Gastrocnemius medialis (tissue), 3 donors: ENCODE data around the genes CLDN1, CLDN16 and OSTN.

GRCh38 chr3:190305402-190306103, 16.7 kb downstream of the CLDN1 start:
- PRO-cap: no peak
- RAMPAGE, long total RNA, 3 experiments: no peak in any of the 3 experiments

- PRO-cap: no peak
- RAMPAGE, long total RNA, 3 experiments: no peak in any of the 3 experiments
Observed at GRCh38 chr3:190320916-190321522, 1.2 kb downstream of the CLDN1 start.

GRCh38 chr3:190321545-190322835, at the start of gene CLDN1:
Gene CLDN1, minus strand, starts transcription at chr3:190322446.
- PRO-cap: no peak
- RAMPAGE, long total RNA, 3 experiments: no peak in any of the 3 experiments

GRCh38 chr3:190387793-190388176, at the start of gene CLDN16:
Gene CLDN16, plus strand, starts transcription at chr3:190388163.
- PRO-cap: no peak
- RAMPAGE, long total RNA, 3 experiments: no peak in any of the 3 experiments

DNA sequence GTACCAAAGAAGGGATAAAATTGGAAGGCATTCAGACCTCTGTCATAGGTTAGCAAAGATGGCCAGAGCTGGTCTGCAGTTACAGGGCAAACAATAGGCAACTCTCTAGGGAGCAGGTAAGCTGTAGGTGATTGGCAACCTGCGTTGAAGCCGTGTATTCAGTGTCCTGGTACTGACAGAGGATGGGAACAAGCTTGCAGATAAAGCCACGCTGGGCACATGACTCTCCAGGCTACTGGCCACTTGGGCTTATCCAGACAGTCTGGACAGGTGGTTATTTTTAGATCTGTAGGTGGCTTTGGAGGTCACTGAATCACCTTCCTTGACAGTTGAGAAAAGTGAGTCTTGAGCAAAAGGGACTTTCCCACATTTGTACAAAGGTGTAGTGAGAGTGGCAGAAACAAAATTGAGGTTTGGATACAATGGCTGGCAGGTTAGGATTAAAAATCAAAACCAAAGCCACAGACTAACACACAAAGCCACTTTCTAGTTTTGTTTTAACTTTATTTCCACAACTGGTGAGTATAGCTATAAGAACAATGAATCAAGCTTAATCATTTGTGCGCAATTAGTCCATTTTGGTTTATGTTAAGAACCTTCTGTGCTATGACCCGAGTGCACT, 22.3 kb upstream of the IL1RAP start:
- PRO-cap: unidirectional peak, minus-strand start at position 174 of the sequence
- RAMPAGE, long total RNA, 3 experiments: no peak in any of the 3 experiments

- PRO-cap: no peak
- RAMPAGE, long total RNA, 3 experiments: no peak in any of the 3 experiments
Observed at GRCh38 chr3:190574514-190575092, 60.7 kb downstream of the IL1RAP start.

DNA sequence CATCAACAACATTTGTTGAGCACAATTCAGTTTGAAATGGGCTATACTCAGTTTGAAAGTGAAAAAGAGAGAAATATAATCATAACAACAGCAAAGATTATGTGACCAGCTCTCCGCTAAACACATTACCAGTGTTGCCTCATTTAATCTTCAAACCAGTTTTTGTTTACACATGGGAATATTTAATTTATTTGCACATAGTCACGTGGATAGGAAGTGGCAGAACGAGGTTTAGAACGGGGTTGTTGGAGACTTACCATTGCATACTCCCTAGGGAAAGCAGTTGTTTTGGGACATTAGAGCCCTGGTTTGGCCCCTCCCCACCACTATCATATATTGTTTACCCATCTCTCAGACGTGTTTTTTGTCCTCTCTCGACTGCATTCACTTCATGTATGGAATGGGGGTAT, 77.2 kb downstream of the IL1RAP start:
- PRO-cap: no peak
- RAMPAGE, long total RNA, 3 experiments: no peak in any of the 3 experiments

- PRO-cap: no peak
- RAMPAGE, long total RNA, 3 experiments: no peak in any of the 3 experiments
Observed at GRCh38 chr3:190617277-190617839, 103.5 kb downstream of the IL1RAP start.

DNA sequence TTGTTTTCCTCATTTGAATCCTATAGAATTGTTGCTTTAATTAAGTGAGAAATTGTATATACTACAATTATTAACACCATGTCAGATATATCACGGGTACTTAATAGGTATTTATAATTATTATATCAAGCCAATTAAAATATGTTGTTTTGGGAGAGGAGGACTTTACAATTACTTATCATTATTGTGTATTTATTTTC, 141.8 kb downstream of the GMNC start:
- PRO-cap: no peak
- RAMPAGE, long total RNA, 3 experiments: no peak in any of the 3 experiments

DNA sequence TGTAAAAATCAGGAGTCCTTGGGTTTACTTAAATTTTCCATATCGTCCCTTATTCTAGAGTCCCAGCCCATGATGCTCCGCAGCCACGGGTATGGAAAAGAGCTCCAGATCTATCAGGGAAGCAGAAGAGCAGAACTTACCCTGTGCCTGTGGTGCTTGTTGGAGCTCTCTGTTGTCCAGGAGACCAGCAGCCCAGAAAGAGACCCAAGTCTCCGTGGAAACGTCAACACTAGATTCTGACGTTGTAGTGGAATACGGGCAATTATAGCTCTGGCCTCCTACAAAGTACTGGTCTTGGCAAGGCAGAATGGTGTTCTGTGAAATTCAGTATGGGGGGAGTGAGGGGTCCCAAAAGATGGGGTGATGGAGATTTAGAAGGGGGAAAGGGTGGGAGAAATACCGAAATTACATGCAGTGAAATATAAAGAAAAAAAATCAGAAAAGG, 1.9 kb downstream of the GMNC start:
- PRO-cap: no peak
- RAMPAGE, long total RNA, 3 experiments: no peak in any of the 3 experiments

DNA sequence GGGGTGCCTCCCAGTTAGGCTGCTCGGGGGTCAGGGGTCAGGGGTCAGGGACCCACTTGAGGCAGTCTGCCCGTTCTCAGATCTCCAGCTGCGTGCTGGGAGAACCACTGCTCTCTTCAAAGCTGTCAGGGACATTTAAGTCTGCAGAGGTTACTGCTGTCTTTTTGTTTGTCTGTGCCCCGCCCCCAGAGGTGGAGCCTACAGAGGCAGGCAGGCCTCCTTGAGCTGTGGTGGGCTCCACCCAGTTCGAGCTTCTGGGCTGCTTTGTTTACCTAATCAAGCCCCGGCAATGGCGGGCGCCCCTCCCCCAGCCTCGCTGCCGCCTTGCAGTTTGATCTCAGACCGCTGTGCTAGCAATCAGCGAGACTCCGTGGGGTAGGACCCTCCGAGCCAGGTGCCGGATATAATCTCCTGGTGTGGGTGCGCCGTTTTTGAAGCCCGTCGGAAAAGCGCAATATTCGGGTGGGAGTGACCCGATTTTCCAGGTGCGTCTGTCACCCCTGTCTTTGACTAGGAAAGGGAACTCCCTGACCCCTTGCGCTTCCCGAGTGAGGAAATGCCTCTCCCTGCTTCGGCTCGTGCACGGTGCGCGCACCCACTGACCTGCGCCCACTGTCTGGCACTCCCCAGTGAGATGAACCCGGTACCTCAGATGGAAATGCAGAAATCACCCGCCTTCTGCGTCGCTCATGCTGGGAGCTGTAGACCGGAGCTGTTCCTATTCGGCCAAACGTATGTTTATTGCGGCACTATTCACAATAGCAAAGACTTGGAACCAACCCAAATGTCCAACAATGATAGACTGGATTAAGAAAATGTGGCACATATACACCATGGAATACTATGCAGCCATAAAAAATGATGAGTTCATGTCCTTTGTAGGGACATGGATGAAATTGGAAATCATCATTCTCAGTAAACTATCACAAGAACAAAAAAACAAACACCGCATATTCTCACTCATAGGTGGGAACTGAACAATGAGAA, 102.6 kb upstream of the GMNC start:
- PRO-cap: no peak
- RAMPAGE, long total RNA, 3 experiments: no peak in any of the 3 experiments

- PRO-cap: no peak
- RAMPAGE, long total RNA, 3 experiments: no peak in any of the 3 experiments
Observed at GRCh38 chr3:191199148-191199413, at the start of gene OSTN. Gene OSTN, plus strand, starts transcription at chr3:191199241.

- PRO-cap: no peak
- RAMPAGE, long total RNA, 3 experiments: no peak in any of the 3 experiments
Observed at GRCh38 chr3:191215655-191215948, 16.6 kb downstream of the OSTN start.

GRCh38 chr3:191252479-191252707, 53.4 kb downstream of the OSTN start:
- PRO-cap: no peak
- RAMPAGE, long total RNA, 3 experiments: no peak in any of the 3 experiments

GRCh38 chr3:192407959-192408563, 319.3 kb downstream of the FGF12 start:
- PRO-cap: no peak
- RAMPAGE, long total RNA, 3 experiments: no peak in any of the 3 experiments

- PRO-cap: bidirectional peak, plus-strand start at chr3:192917192, minus-strand start at chr3:192917056
- RAMPAGE, long total RNA, 3 experiments: no peak in any of the 3 experiments
Observed at GRCh38 chr3:192916737-192917357, 809 bp downstream of the MB21D2 start.

DNA sequence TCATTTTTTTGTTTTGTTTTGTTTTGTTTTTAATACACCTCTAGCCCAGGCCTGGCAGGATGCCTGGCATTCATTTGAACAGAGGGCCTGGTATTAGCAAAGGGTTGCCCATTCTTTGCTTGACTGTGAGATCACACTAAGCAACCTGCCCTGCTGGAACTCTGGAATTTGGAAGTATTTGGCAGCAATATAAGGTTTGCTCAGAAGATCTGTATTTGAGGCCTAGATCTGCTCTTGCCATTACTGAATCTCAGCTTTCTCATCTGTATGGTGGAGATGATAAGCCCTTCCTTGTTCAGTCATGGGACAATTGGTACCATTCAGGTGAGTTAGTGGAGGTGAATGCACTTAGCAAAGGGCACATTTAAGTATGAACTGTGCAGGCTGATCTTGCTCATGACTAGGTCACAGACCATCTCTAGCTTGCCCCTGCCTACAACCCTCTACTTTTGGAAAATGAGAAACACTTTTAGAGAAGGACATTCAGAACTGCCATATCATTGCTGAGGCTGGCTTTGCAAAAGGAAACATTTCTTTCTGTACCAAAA, 21.9 kb upstream of the ATP13A5 start:
- PRO-cap: no peak
- RAMPAGE, long total RNA, 3 experiments: no peak in any of the 3 experiments

GRCh38 chr3:193693656-193694154, 100.7 kb downstream of the OPA1 start:
- PRO-cap: no peak
- RAMPAGE, long total RNA, 3 experiments: no peak in any of the 3 experiments

GRCh38 chr3:193870256-193871131, 265.5 kb upstream of the HES1 start:
- PRO-cap: no peak
- RAMPAGE, long total RNA, 3 experiments: no peak in any of the 3 experiments

- PRO-cap: no peak
- RAMPAGE, long total RNA, 3 experiments: no peak in any of the 3 experiments
Observed at GRCh38 chr3:193897906-193898134, 238.1 kb upstream of the HES1 start.